ENCODE results near the genes EMD, RPL10, CTAG2, H2AB2 and F8A2.

DNA sequence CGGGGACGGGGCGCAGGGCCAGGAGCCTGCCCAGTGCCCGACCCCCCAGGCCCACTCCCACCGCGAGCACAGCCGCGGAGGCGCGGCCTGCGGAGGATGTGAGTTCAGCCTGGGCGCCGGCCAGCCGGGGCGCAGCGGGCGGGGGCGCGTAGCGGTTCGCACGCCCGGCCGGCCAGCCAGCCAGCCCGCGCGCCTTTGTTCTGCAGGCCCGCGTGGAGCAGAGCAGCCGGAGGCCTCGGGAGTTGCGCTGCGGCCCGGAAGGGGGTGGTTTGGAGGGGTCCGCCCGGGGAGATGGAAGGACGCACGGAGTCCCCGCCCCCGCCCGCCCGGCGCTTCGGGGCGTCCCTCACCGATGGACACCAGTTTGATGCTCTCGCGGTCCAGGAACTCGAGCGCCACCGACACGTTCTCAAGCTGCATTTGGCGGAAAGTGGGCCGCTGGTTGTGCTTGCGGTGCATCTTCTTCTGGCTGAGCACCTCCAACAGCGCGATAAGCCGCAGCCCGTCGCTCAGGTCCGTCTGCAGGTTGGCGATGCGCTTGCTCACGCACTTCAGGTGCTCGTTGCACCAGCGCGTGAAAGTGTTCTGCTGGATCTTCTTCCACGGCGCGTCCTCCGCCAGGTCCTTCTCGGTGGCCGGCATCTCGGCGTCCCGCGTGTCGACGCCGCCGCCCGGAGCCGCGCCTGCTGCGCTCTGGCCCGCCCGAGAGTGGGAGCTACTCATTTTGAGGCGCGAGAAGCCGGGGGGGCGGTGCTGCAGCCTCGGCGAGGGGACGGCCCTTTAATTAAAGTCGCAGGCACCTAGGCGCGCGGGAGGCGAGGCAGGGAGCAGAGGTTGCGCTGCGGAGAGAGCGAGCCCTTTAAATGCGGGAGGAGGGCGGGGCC, 3.7 kb downstream of the FLNA start:
- PRO-cap: bidirectional peak, plus-strand start outside the sequence, minus-strand start at position 700 of the sequence

DNA sequence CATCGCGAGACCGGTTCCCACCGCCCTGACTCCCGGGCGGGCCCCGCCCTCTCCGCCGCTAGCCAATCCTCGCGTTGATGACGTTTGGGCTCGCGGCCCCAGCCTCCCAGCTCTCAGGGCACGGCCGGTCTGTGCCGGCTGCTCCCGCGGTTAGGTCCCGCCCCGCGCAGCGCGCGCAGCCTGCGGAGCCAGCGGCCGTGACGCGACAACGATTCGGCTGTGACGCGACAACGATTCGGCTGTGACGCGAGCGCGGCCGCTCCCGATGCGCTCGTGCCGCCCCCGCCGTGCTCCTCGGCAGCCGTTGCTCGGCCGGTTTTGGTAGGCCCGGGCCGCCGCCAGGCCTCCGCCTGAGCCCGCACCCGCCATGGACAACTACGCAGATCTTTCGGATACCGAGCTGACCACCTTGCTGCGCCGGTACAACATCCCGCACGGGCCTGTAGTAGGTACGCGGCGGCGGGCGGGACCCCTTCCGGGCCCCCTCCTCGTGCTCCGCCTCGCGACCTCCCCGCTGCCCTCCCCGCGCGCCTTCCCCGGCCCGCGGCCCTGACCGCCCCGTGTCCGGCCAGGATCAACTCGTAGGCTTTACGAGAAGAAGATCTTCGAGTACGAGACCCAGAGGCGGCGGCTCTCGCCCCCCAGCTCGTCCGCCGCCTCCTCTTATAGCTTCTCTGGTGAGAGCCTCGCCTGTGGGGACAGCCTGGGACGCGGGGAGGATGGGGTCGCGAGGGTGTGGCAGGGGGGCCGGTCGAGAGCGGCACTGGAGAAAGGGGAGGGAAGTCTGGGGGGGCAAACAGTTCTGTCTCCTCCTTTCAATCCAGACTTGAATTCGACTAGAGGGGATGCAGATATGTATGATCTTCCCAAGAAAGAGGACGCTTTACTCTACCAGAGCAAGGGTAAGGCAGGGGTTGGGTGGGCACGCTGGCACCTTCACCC, at the start of gene EMD:
EMD (plus strand) TSS at position 178 of the 942 bp plus-strand sequence.
- PRO-cap: unidirectional peak, plus-strand start at position 265 of the sequence

GRCh38 chrX:154397985-154398443, at the start of gene RPL10:
TSS of gene RPL10 (plus strand) at chrX:154398377.
- PRO-cap: bidirectional peak, plus-strand start at chrX:154398377, minus-strand start at chrX:154398194

DNA sequence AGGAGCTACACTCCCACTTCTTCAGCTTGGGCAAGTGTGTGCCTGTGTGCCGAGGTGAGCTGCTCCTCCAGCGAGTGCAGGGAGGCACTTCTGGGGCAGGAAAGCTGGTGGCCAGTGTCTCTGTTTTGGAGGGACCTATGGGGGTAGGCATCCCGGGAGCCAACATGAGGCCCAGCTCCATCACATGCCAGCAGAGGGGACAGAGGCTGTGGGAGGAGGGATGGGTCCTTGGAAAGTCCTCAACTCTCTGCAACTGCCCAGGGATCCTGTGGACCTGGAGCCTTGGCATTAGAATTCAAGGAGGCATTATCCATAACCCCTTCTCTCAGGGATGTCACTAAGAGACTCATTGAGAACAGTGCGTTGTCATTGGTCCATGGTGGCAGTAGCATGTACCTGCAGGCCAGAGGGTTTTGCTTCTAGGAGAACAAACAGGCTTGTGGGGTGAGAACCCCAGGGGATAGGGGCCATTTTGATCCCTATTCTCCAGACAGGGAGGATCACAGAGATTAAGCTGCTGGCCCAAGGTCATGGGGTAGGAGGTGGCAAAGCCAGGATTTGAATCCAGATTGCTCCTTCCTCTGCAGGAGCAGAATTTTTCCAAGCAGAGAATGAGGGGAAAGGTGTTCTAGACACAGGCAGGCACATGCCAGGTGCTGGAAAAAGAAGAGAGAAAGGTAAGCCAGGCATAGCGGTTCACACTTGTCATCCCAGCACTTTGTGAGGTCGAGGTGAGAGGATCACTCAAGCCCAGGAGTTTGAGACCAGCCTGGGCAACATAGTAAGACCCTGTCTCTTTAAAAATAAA, 2.4 kb downstream of the TAFAZZIN start:
- PRO-cap: no peak

- PRO-cap: no peak
Measured at GRCh38 chrX:154440932-154441254, 3.0 kb upstream of the FAM50A start.

DNA sequence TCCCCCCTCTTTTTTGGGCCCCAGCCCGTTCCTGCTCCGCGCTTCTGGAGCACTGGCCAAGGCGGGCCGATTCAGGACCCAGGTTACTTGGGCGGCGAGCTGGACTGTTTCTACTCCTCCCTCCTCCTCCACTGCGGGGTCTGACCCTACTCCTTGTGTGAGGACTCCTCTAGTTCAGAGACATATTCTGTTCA, 302 bp downstream of the IKBKG start:
- PRO-cap: no peak

DNA sequence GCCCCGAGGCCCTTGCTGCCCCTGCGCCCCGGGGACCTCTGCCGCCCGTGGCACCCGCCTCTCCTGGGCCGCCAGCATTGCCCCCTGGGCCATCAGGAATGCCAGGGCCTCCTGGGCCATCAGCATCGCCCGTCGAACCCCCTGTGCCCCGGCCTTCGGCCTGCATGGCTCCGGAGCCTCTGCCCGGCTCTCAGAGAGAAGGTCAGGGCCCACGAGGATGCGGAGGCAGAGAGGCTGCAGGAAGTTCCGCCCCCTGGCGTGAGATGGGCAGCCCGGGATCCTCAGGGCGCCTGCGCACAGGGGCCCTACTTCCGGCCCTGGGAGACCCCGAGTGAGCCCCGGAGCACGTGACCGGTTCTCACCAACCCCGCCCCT, at the start of gene CTAG2:
CTAG2 (minus strand) TSS at position 230 of the 375 bp plus-strand sequence.
- PRO-cap: no peak

DNA sequence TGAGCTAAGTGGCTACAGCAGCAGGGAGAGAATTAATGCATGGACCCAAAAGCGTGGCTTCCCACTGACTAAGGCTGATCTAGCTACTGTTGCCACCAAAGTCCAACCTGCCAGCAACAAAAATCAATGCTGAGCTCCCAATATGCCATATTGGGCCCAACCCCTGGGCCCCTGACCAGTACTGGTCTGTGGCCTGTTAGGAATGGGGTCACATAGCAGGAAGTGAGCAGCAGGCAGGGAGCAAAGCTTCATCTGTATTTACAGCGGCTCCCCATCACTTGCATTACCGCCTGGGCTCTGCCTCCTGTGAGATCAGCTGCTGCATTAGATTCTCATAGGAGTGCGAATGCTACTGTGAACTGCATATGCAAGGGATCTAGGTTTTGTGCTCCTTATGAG, 15.2 kb downstream of the F8 start:
- PRO-cap: no peak

GRCh38 chrX:155380429-155380924, at the start of gene H2AB2:
TSS of gene H2AB2 (plus strand) at chrX:155380709.
- PRO-cap: no peak

DNA sequence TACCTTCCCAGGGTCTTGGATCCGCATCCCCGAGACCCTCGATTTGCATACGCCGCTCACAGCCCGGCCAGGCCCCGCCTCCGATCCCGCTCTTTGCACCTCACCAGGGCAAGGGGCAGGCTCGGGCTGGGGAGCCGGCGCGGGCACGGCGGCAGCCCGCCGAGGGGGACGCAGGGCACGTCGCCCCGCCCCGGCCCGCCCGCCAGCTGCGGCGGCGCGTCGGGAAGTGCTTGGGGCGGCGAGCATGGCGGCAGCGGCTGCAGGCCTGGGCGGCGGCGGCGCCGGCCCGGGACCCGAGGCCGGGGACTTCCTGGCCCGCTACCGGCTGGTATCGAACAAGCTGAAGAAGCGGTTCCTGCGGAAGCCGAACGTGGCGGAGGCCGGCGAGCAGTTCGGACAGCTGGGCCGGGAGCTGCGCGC, at the start of gene F8A2:
F8A2 (plus strand) TSS at position 225 of the 420 bp plus-strand sequence.
- PRO-cap: no peak

DNA sequence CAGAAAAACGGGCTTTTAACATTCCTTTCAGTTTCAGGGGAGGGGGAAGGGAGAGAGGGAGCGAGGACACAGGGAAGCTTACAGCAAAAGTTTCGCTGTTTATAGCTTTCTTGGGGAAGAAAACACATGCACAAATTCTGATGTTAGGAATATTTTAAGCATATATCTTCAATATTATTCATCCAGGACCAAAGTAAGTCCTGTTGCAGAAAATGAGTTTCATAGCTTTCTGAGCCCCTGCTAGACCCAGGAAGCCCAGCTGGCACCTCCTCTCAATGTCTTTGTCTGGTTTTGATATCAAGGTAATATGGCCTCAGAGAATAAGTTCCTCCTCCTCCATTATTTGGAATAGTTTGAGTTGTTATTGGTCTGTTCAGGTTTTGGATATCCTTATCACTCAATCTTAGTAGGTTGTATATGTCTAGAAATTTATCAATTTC, 29.1 kb upstream of the TMLHE start:
- PRO-cap: no peak